ENCODE data around the genes PARP6, NEO1 and LOXL1.

DNA sequence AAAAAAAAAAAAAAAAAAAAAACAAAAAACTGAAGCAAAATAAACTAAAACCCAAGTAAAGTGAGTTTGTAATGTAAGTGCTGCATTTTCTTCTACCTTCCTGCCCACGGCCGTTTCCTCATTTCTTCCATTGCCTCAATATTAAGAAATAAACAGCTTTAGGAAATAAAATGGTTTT, 3.3 kb downstream of the PKM start:
- RAMPAGE, long total RNA: no peak
- RRBS: no CpG with 5 or more reads among the region's 2 CpGs

- RAMPAGE, long total RNA: no peak
- RRBS: no CpG with 5 or more reads among the region's 2 CpGs
Observed at GRCh38 chr15:72227931-72228061, 3.2 kb downstream of the PKM start.

DNA sequence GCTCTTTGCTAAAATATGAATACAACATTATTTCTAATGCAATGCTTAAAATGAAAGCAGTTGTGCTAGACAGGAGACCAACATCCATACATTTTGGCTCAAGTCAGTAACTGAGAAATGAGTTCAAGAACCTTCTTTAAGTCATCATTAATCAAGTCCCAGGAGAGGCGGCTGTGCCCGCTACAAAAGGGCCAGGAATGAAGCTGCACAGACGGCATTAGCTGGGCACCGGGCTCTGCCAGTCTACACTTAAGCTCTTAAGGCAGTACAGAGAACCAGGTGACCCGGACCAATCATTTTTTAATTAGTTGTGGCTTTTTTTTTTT, 3.0 kb downstream of the PKM start:
- RAMPAGE, long total RNA: no peak
- RRBS: 60% methylated on average over 1 of the region's 5 CpGs

DNA sequence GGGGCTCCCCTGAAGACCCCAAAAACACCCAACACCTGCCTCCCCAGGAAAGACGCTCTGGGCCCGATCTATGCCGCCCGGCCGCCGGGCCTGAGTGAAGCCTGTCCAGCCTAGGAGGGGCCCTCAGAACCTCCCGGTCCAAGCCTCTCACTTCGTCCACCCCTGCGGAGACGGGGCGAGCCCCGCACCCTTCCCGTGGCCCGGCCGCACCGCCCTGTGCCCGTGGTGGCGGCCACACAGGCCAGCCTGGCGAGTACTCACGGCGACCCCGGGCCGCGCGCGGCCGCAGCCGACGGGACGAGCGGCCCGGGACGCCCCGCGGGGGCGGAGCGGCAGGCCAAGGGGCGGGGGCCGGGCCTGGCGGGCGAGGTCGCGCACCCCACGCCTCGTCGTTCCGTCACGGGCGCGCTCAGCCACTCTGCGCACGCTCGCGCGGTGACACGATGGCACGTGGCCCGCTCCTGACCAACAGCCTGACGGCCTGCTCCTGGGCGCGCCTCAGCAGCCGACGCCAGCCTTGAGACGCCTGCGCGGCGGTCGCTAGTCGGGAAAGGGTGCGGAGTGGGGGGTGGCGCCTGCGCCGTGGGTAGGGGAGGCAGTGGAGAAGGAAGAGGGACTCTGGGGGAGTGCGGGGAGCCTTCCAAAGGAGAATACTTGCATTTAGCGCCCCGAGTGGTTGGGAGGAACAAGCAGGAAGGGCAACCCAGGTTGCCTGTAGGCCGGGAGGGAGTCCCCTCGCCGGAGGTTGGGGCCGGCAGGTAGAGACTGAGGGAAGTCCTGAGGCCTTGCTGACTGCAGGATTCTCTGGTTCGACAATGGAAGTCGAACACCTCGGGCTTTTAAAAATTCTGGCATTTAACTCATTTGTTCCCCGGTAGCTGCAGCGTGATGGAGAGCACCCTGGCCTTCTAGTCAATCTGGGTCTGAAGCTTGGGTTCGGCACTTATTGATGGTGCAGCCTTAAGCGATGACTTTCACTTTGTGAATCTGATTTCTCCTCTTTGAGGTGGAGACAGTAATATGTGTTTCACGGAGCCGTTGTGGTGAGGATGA, at the start of gene PARP6:
PARP6 (minus strand) TSS at position 313 of the 1,053 bp plus-strand sequence.
- RAMPAGE, long total RNA: no peak
- RRBS: 6% methylated on average over 39 of the region's 89 CpGs

DNA sequence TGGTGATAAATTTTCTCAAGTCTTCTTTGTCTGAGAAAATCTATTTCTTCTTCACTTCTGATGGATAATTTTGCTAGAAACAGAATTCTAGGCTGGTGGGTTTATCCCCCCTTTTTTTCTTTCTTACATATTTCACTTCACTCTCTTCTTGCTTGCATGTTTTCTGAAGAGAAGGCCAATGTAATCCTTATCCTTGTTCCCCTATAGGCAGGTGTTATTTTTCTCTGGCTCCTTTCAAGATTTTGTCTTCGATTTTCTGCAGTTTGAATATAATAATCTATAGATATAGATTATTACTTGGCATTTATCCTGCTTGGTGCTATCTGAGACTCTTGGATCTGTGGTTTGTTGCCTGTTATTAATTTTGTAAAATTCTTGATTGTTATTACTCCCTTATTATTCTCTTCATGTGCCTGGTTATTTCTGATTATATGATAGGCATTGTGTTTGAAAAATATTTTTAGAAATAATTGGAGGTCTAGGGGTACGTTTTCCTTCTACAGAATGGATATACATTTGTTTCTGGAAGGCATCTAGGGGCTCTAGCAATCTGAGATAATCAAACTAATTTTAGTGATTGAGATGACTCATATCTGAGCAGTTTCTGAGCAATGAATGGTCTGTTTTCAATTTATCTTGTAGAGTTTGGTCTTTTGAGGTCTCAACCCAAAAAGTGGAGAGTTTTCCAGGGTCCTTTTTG, 14.8 kb upstream of the CELF6 start:
- RAMPAGE, long total RNA: no peak
- RRBS: no CpG with 5 or more reads among the region's 2 CpGs

DNA sequence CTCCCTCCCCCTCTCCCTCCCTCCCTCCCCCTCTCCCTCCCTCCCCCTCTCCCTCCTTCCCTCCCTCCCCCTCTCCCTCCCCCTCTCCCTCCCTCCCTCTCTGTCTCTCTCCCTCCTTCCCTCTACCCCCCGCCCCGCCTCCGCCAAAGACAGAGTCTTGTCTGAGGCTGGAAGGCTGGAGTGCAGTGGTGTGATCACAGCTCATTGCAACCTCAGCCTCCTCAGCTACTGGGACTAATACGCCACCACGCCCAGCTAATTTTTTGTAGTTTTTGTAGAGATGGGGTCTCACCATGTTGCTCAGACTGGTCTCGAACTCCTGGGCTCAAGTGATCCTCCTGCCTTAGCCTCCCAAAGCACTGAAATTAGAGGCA, 39.6 kb downstream of the ARIH1 start:
- RAMPAGE, long total RNA: no peak
- RRBS: no CpG with 5 or more reads among the region's 6 CpGs

DNA sequence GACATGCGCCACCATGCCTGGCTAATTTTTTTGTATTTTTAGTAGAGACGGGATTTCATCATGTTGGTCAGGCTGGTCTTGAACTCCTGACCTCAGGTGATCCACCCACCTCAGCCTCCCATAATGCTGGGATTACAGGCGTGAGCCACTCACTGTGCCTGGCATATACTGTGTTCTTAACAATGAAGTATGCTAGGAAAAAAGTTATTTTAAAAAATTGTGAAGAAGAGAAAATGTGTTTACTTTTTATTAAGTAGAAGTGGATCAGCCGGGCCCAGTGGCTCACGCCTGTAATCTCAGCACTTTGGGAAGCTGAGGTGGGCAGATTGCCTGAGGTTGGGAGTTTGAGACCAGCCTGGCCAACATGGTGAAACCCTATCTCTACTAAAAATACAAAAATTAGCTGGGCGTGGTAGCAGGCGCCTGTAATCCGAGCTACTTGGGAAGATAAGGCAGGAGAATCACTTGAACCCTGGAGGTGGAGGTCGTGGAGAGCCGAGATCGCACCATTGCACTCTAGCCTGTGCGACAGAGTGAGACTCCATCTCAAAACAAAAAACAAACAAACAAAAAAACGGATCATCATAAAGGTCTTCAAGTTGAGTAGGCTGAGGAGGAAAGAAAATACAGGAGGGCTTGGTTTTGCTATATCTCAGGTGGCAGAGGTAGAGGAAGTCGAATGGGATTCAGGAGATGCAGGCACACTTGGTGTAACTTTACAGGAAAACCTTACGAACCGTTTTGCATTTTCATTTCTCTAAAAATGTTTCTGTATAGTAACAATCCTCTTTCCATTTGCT, 77.2 kb upstream of the GOLGA6B start:
- RAMPAGE, long total RNA: no peak
- RRBS: no CpG with 5 or more reads among the region's 16 CpGs

DNA sequence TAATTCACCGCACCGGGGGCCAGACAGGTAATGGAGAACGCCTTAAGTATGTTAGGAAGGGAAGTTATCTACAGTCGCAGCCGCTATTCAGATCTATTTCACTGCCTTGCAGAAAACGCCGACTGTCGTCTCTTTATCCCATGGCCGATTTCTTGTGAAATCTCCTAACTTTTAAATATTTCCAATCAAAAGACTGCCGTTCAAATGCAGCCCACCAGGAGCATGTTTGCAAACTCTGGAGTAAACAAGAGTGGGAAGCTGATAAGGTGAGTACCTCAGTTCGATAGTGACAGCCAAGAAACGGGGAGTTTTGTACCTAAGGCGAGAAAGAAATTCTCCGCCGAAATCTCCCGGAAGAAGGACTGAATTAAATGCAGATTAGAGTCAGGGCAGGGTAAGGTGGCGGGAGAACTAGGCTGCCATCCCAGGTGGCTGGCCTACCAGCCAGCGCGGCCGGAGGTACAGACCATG, 445 bp downstream of the HIGD2B start:
- RAMPAGE, long total RNA: no peak
- RRBS: 0% methylated on average over 4 of the region's 20 CpGs

- RAMPAGE, long total RNA: no peak
- RRBS: 75% methylated on average over 1 of the region's 7 CpGs
Observed at GRCh38 chr15:72998189-72998681, 54.0 kb upstream of the NEO1 start.

- RAMPAGE, long total RNA: no peak
- RRBS: 1% methylated on average over 74 of the region's 98 CpGs
Observed at GRCh38 chr15:73052256-73052983, at the start of gene NEO1. NEO1 (plus strand) TSS chr15:73052463.

DNA sequence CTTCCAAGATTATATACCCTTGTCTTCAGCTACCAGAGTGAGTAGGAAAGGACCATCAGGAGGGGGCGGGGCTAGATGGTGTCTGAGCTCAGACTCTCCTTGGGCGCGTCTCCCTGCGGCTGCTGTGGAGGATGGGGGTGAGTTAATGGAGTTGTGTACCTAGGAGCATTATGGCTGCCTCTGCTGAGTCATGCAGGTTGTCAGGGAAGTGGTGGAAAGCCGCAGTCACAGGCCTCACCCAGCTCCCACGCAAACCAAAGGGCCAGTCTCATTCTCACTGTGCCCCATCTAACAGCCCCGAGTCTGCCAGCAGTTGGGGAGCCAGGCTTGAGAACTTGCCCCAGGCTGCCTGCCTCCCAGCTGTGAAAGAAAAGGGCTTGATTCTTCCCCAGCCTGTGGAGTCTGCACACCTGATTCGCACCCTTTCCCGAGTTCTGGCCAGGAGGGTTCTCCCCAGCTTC, 143.4 kb downstream of the HCN4 start:
- RAMPAGE, long total RNA: no peak
- RRBS: no CpG with 5 or more reads among the region's 9 CpGs

DNA sequence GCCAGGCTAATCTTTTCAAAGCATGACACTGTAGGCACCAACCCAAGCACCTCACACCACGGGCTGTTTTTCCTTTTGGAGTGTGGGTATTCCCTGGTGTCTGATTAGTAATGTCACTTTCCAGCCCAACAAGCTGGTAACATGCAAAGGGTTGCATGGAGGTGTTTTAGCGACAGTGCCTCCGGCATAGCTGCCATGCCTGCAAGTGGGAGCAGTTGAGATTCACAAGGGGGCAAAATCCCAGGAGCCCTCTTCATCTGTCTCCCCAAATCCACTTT, 68.3 kb downstream of the NPTN start:
- RAMPAGE, long total RNA: no peak
- RRBS: no CpG with 5 or more reads among the region's 3 CpGs

GRCh38 chr15:73578044-73578432, 55.2 kb downstream of the NPTN start:
- RAMPAGE, long total RNA: no peak
- RRBS: no CpG with 5 or more reads among the region's 2 CpGs

GRCh38 chr15:73708001-73708641, 23.9 kb downstream of the CD276 start:
- RAMPAGE, long total RNA: no peak
- RRBS: no CpG with 5 or more reads among the region's 10 CpGs

- RAMPAGE, long total RNA: no peak
- RRBS: no CpG with 5 or more reads among the region's 11 CpGs
Observed at GRCh38 chr15:73924227-73924844, 1.9 kb upstream of the LOXL1 start.

GRCh38 chr15:73925927-73927024, at the start of gene LOXL1:
LOXL1 (plus strand) TSS chr15:73926462.
- RAMPAGE, long total RNA: no peak
- RRBS: 5% methylated on average over 16 of the region's 57 CpGs

- RAMPAGE, long total RNA: no peak
- RRBS: no CpG with 5 or more reads among the region's 20 CpGs
Observed at GRCh38 chr15:73964752-73965335, 27.3 kb downstream of the STOML1 start.

DNA sequence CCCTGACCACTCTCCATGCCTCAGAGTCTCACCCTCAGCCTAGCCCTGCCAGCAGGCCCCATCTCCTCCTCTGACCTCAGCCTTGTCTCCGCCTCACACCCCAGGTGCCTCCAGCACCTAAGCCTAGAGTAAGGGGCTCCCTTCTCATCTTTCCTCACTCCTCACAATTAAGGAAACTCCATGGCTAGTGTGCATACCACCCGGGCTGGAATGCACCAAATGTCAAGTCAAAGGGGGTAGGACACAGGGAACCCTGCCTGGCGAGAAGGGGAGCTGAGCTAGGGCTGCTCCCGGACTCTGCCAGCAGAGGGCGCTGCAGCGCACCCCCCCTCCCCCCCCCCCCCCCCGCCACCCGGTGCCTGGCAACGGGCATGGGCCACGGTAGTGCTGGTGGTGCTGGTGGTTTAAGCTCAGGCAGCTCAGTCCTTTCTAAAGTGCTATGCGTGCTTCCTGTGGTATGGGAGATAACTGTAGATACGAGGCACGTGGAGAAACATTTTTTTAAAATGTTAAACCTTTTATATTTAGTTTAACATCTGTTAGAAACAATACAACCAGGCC, 34.0 kb downstream of the GOLGA6A start:
- RAMPAGE, long total RNA: no peak
- RRBS: 7% methylated on average over 5 of the region's 13 CpGs

DNA sequence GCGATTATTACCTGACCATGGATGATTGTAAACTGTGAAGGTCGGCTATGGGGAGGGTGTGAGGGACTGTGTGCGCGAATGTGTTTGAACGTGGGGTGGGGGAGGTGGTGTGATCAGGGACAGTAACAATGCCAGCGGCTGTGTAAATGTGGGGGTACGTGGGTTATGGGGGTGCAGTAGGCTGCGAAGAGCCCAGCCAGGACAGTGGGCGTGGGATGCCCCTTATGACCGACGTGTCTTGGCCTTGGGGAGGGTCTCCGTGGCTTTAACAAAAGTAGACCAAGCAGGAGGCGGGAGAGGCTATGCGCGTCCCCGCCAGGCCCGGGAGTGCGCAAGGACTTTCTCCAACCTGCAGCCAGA, 329 bp downstream of the ISLR2 start:
- RAMPAGE, long total RNA: no peak
- RRBS: no CpG with 5 or more reads among the region's 18 CpGs

- RAMPAGE, long total RNA: no peak
- RRBS: no CpG with 5 or more reads among the region's 5 CpGs
Observed at GRCh38 chr15:74250953-74251797, 15.0 kb downstream of the CCDC33 start.